ENCODE data around the genes SFPQ and SH3D21.

- PRO-cap, result no peak
These were observed 15.3 kb downstream of the SMIM12 start for GRCh38 chr1:34844148-34844844.

GRCh38 chr1:34865664-34866812, 6.5 kb upstream of the SMIM12 start:
- PRO-cap, result bidirectional peak, plus-strand start at chr1:34866564, minus-strand start at chr1:34866448

DNA sequence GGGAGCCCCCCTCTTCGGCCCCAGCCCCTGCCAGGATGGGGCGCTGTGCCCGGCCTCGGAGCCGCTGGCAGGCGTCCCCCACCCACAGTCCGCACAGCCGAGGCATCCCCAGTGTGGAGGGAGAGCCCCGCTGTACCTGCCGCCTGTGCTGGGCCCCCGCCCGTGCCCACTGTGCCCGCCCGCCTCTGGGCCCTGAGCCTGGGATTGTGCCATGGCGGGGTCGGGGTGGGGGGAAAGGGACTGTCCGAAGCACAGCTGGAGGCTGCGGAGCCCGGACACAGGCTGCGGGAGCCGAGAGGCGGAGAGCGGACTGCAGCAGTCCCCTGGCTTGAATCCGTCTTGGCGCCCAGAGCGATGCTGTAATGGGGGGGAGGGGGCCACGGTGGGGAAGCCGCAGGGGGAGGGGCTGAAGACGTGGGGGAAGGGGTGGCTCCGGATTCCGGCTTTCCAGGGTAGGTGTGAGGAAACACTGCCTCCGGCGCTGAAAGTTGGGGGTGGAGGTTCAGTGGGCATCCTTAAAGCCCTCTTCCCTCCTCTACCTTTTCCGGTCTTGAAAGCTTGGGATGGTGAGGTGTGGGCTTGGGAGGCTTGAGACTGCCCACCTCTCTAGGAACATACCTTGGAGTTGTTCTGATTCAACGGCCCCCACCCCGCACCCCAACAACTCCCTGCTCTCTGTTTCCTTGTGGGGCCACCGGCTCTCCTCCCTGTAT, 870 bp upstream of the DLGAP3 start:
- PRO-cap, result no peak

- PRO-cap, result no peak
These were observed 15.0 kb downstream of the SFPQ start for GRCh38 chr1:35177734-35178627.

- PRO-cap, result no peak
These were observed 6.9 kb downstream of the SFPQ start for GRCh38 chr1:35185694-35186763.

- PRO-cap, result bidirectional peak, plus-strand start at chr1:35193440, minus-strand start at chr1:35193145
These were observed at the start of gene SFPQ for GRCh38 chr1:35192952-35193238. SFPQ (minus strand) TSS chr1:35193145.

- PRO-cap, result no peak
These were observed 94.8 kb downstream of the ZMYM4 start for GRCh38 chr1:35363280-35363658.

DNA sequence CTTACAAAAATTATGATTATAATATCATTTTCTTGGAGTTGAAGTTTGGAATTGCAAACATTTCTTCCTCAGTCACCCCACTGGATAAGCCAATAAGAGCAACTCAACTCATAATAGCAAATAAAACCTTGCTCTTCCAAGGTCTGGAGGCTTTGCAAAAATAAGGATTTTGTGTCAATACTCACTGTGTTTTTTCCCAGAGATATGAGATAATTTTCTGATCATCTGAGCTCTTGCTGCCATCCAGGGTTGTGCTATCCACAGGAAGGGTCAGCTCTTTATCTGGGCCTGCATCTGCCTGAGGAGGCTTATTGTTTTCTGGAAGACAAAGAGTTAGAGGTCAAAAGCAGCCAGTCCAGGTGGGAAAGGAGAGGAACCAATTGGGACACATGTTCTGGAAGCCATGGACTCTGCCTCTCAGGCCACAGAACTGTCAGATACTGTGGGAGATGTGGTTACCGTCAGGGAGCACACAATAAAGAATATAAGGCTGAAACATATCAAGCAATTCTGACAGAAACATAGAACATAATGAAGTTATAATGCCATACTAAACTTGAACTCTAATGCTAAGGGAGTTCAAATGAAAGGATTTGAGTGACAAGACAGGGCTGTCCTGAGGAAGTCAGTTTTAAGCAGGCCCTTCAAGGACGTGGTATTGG, 103.7 kb downstream of the KIAA0319L start:
- PRO-cap, result no peak

DNA sequence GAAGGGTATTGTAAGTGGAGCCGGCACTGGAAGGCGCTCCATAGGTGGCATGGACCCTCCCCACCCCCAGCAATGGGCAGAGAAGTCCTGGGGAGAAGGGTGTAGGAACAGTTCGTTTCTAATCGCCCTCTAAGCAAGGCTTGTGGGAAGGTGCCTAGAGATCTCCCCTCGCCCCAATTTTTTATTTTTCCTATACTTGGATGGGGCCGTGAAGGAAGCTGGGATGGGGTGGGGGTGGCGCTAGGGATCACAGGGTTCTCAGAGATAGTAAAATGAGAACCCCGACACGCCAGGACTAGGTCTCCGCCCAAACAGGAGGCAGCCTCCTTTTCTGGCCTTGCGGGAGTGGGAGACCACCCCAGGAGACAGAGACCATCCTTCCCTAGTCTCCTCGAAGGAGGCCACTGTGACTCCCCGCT, 442 bp downstream of the C1orf216 start:
- PRO-cap, result no peak

DNA sequence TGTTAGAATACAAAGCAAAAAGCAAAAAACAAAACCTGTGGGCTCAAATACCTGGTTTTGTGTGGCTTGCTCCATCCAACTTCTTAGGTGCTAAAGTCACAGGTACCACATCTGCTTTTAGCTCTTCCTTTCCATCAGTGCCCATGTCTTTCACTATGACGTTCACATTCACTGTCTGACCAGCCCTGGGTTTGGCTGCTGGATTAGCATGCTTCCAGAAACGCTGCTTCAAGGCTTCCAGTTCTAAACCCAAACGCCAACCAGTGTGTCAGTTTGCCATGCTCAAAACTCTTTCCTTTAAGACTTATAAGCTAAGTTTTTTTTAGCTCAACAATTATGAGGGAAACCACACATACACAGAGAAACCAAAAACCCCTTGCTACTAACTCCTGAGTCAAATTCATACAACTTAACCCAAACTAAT, 16.1 kb downstream of the CLSPN start:
- PRO-cap, result no peak

DNA sequence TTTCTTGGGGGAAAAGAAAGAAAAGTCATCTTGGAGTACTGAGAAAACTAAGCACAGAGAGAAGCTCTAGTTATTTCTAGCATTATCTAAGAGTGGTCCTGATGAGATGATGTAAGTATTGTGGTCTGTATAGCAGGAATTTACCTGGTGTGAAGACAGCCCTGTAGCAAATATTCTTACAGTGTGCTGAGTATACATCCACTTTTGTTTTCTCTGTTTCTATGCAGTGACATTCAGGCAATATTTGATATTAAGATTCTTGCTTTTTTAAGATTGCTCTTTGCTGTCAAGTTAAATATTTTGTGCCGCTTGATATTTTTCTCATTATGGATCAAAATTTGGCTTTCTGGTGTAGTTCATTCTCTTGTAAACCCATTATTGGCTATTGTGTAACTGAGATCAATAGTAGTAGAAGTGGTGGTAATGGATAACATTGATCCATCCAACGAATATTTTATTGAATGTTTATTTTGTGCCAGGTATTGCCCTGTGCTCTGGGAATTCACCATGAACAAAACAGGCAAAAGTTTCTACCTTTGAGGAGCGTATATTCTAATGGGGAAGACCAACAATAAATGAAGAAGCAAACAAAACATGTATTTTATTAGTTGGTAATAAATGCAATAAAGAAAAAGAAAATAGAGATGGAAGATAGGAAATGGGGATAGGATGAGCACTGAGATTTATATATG, 9.8 kb downstream of the AGO4 start:
- PRO-cap, result no peak

- PRO-cap, result no peak
These were observed 6.4 kb upstream of the AGO3 start for GRCh38 chr1:35924281-35925089.

GRCh38 chr1:36175115-36175861, 19.3 kb downstream of the MAP7D1 start:
- PRO-cap, result no peak

DNA sequence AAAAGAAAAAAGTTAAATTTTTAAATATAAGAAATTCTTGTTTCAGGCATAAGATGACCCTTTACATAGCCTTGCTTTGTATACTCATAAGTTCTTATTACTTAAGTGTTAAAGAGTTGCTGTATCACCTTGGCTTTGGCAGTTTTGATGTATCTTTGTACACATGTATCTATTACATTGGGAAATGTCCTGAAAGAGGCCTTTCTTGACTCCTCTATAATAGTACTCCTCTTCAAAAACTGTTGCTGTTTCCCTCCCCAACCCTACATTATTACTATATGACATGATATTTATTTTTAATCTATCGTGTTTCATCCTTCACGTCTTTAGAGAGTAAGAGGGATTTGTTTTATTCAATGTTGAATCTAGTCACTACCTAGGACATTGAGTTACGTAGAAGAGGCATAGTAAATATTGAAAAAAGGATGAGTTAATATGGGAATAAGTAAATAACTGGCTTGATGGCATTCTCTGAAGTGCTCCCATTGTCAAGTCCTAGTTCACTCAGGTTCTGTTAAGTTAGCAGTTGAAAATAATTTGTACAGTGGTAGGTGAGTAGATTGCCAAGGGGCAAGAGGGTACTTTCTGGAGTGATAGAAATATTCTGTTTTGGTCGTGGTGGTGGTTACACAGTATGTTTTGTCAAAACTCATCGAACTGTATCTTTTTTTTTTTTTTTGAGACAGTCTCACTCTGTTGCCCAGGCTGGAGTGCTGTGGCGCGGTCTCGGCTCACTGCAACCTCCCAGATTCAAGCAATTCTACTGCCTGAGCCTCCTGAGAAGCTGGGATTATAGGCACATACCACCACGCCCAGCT, 8.2 kb downstream of the THRAP3 start:
- PRO-cap, result bidirectional peak, plus-strand start at position 757 of the sequence, minus-strand start at position 512 of the sequence

DNA sequence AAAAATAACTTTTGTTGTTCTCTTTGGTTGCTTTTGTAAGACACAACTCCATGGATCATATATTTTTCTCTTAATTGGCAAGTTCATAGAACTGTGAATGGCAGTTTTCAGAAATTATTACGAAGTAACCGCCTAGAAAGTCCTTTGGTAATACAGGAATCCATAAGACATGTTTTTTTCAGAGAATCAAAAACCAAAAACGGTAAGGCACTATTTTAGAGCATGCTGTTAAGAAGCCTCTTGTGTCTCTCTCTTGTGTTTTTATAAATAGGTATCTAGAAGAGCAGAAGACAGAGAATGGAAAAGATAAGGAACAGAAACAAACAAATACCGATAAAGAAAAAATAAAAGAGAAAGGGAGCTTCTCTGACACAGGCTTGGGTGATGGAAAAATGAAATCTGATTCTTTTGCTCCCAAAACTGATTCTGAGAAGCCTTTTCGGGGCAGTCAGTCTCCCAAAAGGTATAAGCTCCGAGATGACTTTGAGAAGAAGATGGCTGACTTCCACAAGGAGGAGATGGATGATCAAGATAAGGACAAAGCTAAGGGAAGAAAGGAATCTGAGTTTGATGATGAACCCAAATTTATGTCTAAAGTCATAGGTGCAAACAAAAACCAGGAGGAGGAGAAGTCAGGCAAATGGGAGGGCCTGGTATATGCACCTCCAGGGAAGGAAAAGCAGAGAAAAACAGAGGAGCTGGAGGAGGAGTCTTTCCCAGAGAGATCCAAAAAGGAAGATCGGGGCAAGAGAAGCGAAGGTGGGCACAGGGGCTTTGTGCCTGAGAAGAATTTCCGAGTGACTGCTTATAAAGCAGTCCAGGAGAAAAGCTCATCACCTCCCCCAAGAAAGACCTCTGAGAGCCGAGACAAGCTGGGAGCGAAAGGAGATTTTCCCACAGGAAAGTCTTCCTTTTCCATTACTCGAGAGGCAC, 17.1 kb upstream of the SH3D21 start:
- PRO-cap, result no peak

- PRO-cap, result no peak
These were observed 853 bp upstream of the SH3D21 start for GRCh38 chr1:36305194-36305836.

DNA sequence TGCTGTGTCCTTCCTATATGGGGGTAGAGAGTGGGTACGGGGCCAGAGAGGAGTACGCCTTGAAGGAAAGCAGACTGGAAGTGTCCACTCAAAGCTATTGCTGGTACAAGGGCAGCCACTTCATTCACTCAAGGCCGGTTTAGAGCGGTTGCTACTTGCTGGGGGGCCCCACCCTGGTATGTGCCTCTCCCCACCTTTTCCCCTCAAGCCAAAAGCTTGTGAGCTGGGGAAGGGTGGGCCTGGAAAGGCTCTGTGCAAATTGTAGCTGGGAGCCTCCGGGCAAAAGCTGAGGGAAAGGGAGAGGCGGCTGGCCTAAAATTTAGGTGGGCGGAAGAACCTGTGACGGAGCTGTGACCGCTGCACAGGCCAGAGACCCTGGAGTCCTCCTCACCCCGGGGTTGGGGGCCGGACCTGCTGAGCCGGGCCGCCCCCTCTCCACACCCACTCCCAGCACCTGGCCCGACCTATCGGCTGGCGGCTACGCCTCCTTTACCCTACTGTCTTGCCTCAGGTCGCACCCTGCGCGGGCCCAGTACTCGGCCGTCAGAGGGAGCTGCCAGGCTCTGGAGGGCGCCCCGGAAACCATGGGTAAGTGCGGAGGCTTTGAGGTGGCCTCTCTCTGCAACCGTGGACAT, at the start of gene SH3D21:
TSS of gene SH3D21 (plus strand) at position 532 of the 635 bp plus-strand sequence.
- PRO-cap, result unidirectional peak, plus-strand start at position 532 of the sequence

DNA sequence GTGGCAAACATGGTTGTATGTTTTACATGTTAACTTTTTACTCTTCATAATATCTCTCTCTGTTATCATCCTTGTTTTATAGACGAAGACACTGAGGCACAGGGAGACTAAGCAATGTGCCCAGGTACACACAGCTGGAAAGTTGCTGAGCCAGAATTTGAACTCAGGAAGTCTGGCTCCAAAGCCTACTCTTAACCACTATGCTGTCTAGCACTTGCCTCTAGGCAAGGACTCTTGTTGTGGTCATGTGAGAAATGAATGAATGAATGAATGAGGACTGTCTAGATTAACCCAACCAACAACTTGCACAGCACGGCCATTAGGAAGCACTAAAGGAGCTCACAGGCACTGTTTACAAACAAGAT, 1.3 kb downstream of the STK40 start:
- PRO-cap, result no peak

DNA sequence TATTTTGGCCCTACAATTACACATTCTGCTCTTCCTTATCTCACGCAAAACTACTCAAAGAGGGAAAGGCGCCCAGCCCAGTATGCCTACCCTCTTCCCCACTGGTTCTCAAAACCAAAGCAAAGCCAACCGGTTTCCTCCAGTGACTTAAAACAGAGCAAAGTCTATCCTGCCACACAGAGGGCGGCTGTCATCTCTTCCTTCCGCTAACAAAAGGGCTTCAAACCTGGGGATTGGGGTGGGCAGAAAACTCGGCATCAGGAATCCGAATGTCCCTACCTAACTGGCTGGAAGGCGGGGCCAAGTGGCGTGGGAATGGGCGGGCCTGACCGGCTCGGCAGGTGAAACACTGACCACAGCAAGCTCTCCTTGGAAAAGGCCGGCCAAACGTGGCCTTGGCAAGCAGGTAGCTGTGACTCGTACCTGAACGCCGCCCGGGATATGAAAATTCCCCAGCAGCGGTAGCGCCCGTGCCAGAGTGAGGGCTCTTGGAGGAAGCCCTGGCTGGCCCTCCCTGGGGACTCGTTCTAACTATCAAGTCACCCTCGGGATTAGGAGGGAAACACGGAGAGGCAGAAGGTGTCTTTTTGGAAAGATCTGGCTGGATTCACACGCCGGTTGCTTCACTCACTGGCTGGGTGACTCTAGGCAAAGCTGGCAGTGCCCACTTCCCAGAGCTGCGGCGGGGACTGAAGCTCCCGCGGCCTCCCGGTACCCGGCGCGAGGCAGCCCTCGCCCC, 746 bp downstream of the STK40 start:
- PRO-cap, result no peak

GRCh38 chr1:36486247-36486567, 3.5 kb upstream of the CSF3R start:
- PRO-cap, result no peak

All from NALM6 (cell line).